Spleen (tissue), 7 donors: ENCODE measurements around a stretch of chr1.

DNA sequence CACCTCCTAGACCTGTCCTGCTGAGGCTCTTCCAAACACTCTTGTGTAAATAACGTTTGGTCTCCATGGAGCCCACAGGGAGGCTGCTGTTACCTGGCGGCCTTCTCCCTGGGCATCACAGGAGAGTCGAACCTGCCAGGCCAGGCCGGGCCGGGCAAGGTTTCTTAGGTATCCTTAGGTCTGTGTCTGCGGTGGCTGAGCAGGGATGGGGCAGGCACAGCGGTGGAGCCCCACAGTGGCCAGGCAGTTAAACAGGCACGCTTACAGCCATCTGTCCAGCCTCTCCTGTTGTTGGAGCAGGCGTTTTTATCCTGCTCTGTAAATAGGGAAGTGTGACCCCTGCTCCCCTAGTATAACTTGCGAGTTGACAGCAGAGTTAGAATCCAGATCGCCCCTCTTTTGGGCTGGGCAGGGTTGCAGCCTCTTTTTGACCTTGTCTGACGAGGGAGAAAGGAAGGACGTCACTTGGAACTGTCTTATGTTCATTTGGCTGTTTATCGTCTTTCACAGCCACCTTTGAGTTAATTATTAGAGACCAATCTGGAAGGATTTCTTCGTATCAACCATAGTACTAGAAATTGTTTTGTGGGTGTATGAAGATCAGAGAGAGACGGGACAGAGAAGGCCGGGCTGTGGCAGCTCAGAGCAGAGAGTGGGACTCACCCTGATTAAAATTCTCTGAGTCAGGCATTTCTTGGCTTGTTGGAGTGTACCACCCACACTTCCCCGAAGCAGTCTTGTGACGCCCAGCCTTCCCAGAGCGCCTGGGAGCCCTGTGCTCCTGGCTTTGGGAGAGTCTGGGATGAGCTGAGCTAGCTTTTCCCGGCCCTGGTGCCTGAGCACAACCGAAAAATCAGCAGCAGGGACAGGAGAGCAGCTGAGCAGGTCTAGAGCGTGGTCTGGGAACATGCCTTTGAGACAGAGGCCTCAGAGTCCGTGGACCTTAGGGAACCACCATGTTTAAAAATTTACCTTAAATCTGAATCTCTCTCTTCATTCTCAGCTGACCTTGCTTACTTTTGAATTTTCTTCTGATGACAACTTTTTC, 19.3 kb downstream of the PLEKHM2 start:
- PRO-cap, 4 experiments, result peak in 4 of 4 experiments; most common plus-strand start position 758 of the sequence (in 4); most common minus-strand start position 654 of the sequence (in 3)
- RAMPAGE, long total RNA, 4 experiments, result start-site peak on the plus strand in 1 of 4 experiments, centred at position 337 of the sequence, 6 reads per replicate

- PRO-cap, 4 experiments, result no peak in any of the 4 experiments
- RAMPAGE, long total RNA, 4 experiments, result no peak in any of the 4 experiments
Measured at GRCh38 chr1:15727711-15728340, 8.2 kb upstream of the SLC25A34 start.

GRCh38 chr1:15747316-15747539, 4.9 kb downstream of the TMEM82 start:
- PRO-cap, 4 experiments, result peak in 1 of 4 experiments; most common minus-strand start chr1:15747445 (in 1)
- RAMPAGE, long total RNA, 4 experiments, result no peak in any of the 4 experiments

- PRO-cap, 4 experiments, result no peak in any of the 4 experiments
- RAMPAGE, long total RNA, 4 experiments, result start-site peak on the plus strand in 1 of 4 experiments, at chr1:15785940-15785946 at its widest, 27 reads per replicate
Measured at GRCh38 chr1:15785685-15786211, 21.7 kb downstream of the UQCRHL start.

- PRO-cap, 4 experiments, result peak in 4 of 4 experiments; most common plus-strand start chr1:15848663 (in 3); most common minus-strand start chr1:15848606 (in 4)
- RAMPAGE, long total RNA, 4 experiments, result no peak in any of the 4 experiments
Measured at GRCh38 chr1:15848494-15849026, 1.1 kb downstream of the SPEN start.

GRCh38 chr1:15935092-15935557, 40.8 kb downstream of the ZBTB17 start:
- PRO-cap, 4 experiments, result no peak in any of the 4 experiments
- RAMPAGE, long total RNA, 4 experiments, result no peak in any of the 4 experiments

DNA sequence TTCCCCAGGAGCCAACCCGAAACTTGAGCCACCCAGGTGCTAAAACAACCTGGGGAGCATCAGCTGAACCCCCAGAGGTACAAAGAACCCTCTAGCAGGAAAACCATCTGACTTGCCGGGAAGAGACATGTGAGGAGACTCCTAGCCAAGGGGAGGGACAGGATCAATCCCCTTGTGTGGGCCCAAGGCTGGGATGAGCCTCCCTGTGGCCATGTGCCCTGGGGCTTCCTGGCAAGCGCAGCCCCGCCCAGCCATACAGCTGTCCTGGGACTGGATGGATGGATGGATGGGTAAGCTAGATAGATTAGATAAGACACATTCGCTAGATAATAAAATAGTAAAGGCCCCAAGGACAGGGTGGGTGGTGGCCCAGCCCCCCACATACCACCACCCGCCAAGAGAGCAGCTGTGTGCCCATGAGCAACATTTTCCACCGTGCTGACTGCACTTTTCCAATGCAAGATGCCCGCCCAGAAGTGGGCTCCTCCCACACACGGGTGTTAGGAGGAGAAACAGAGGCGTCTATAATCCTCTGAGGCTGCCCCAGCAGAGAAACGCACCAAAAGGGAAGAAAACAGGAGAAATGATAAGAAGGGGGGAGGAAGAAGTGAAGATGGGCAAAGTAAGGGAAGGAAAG, 25.1 kb downstream of the ZBTB17 start:
- PRO-cap, 4 experiments, result no peak in any of the 4 experiments
- RAMPAGE, long total RNA, 4 experiments, result no peak in any of the 4 experiments

GRCh38 chr1:15964028-15964503, 11.8 kb downstream of the ZBTB17 start:
- PRO-cap, 4 experiments, result peak in 3 of 4 experiments; most common plus-strand start chr1:15964201 (in 1); most common minus-strand start chr1:15964118 (in 2)
- RAMPAGE, long total RNA, 4 experiments, result no peak in any of the 4 experiments

DNA sequence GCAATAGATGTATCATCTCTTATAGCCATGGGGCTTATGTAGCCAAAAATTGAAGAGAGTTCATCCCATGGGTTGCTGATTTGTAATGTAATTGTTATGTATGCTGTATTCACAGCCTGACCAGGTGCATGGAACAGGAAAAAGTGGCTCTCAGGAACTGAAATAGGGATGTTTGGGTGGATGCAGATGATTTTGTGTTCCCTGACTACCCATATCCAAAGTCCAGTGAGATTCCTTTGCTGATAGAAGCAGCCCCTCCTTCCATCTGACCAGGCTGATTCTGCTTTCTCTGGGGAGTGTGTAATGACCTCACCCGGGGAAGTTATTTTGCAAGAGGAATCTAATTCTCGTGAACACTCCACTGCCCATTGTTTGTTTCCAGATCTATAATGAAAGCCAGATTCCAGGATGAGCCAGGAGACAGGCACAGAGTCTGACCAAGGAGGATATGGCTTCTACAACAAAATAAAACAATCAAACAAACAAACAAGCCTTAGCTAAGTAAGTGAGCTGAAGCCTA, 6.9 kb upstream of the ZBTB17 start:
- PRO-cap, 4 experiments, result no peak in any of the 4 experiments
- RAMPAGE, long total RNA, 4 experiments, result no peak in any of the 4 experiments

DNA sequence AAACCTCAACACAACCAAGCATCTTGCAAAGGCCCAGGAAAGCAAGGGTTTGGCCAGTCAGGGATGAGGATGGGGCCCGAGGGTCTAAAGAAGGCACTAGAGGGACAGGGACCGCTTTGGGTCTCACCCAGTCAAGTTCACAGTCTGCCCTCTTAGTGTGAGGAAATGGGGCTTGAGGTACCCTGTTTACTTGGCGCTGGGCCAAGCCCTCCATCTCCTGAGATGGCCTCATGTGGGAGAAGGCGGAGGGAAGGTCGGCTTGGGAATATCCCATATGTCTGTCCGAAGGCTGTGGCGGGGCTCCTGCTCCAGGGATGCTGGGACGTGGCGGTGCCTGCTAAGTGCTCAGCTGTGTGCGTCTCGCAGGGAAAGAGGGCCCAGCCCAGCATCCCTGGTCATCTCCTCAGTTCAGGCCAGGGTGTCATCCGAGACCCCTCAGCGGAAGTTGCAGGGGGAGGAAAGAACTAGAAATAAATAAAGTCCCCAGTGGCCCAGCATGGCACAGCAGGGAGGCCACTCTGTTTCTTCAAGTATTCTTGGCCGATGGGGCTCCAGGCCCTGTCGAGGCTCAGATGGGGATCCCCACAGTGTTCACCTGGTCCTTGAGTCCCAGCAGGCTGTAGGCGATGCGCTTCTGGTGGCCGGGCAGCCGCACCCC, 31.1 kb downstream of the EPHA2 start:
- PRO-cap, 4 experiments, result no peak in any of the 4 experiments
- RAMPAGE, long total RNA, 4 experiments, result no peak in any of the 4 experiments

DNA sequence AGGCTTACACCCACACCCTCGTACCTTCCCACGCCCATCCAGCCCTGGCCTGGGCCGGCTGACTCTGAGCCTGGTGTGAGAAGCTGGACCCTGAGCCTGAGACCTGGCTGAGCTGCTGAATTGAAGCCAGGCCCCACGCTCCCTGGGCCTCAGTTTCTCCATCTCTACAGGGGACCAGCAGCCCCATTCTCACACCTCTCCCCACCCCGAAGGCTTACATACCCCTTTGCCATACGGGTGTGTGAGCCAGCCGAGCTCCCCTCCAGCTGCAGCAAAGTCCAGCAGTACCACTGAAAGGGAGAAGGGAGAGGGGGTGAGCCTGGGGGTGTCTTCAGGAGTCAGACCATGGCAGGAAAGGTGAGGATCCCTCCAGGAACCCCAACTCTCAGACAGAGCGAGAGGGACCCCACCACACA, 5.2 kb downstream of the EPHA2 start:
- PRO-cap, 4 experiments, result no peak in any of the 4 experiments
- RAMPAGE, long total RNA, 4 experiments, result no peak in any of the 4 experiments

- PRO-cap, 4 experiments, result peak in 4 of 4 experiments; most common plus-strand start chr1:16152979 (in 4); most common minus-strand start chr1:16153312 (in 1)
- RAMPAGE, long total RNA, 4 experiments, result no peak in any of the 4 experiments
Measured at GRCh38 chr1:16152330-16153611, 3.1 kb downstream of the EPHA2 start.

- PRO-cap, 4 experiments, result peak in 4 of 4 experiments; most common minus-strand start chr1:16206551 (in 3)
- RAMPAGE, long total RNA, 4 experiments, result start-site peak on the minus strand in 1 of 4 experiments, at chr1:16206469-16206526 at its widest, 9 reads per replicate
Measured at GRCh38 chr1:16206046-16206661, 6.3 kb downstream of the ARHGEF19 start.

DNA sequence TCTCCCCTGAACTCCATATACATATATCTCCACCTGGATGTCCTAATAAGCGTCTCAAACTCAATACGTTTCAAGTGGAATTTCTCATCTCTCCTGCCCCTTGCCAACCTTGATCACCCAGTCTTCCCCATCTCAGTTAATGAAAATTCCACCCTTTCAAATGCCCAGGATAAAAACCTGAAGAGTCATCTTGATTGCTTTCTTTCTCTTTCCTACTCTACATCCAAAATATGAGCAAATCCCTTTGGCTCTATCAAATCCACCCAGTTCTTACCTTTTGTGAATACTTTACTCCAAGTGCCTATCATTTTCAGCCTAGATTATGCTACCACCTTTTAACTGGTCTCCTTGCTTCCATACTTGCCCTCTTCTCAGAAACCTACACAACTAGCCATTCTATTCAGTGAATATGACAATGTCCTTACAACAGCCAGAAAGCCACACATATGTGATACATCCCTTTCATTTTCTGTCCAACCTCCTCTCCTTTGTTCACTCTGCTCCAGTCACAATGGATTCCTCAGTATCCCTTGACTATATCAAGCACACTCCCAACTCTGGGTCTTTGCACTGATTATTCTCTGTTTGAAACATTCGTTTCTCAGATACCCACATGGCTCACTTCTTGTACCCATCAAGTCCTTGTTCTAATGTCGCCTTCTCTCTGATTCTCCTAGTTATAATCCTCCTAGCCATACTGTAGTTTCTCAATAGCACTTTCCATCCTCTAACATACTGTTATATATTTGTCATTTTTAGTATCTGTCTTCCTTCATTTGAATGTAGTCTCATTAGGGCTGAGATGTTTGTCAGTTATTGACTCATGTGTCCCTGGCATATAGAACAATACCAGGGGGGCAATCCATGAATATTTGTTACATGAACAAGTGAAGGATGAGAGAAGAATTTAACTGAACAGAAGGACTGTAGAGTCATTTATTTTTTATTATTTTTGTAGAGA, 50.0 kb upstream of the CPLANE2 start:
- PRO-cap, 4 experiments, result no peak in any of the 4 experiments
- RAMPAGE, long total RNA, 4 experiments, result start-site peak on the minus strand in 1 of 4 experiments, centred at positions 283 to 795 of the sequence, 5 to 7 reads per replicate

DNA sequence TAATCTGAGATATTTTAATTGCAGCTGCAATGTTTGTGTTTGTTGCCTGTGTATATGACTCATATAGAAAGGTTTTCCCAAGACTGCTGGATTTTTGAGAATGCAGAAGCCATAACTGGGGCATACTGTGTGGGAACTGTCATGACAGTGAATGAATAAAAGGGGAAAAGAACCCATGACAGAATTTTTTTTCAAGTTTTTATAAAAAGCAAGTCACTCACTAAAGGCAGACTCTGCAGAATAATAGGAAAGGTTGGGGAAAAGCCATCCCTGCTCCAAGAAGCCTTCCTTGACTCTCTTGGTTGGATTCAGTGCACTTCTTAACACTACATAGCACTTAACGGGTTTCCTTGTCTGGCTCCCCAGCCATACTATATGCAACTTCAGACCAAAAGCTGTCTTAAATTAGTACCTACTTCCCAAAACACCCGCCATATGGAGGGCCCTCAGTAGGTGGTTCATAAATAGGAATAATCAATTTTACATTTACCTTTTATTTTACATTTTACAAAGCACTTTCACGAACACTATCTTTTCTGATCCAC, 3.2 kb downstream of the FBXO42 start:
- PRO-cap, 4 experiments, result no peak in any of the 4 experiments
- RAMPAGE, long total RNA, 4 experiments, result no peak in any of the 4 experiments

DNA sequence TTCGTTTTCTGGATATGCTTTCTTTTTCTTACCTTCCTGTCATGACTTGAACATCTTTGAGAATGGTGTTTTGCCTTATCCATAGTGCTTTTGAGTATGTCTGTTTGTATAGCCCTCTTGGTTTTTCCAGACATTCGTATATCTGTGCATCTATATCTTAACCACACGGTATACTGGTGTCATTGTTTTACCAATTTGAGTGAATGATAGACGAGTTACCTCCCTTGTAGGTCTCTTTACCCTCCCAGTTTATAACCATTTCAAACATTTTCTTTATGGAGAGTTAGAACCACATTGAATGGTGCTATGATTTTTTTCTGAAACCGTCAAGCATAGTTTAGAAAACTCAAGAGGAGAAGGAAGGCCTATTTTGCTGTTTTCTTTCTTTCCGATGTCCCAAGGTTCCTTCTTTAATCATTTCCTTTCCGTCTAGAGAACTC, 32.0 kb downstream of the NECAP2 start:
- PRO-cap, 4 experiments, result no peak in any of the 4 experiments
- RAMPAGE, long total RNA, 4 experiments, result start-site peak on the minus strand in 1 of 4 experiments, centred at position 225 of the sequence, 11 reads per replicate

DNA sequence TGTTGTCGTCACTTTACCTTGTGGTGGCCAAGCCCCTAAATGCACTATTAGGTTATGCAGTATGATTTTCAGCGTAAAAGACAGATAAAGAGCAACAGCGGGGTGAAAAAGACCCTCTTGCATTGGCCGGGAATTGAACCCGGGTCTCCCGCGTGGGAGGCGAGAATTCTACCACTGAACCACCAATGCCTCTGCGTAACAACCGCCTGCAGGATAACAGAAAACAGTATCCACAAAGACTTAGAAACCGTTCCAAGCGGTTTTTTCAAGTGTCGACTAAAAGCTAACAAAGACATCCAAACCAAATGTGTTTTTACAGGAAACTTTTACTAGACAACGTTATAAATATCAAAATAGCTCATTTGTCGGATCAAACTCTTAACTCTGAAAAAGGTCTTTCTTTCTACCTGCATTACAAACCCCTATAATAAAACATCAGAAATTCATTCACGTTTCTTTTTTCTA, 105.3 kb downstream of the NECAP2 start:
- PRO-cap, 4 experiments, result no peak in any of the 4 experiments
- RAMPAGE, long total RNA, 4 experiments, result no peak in any of the 4 experiments

DNA sequence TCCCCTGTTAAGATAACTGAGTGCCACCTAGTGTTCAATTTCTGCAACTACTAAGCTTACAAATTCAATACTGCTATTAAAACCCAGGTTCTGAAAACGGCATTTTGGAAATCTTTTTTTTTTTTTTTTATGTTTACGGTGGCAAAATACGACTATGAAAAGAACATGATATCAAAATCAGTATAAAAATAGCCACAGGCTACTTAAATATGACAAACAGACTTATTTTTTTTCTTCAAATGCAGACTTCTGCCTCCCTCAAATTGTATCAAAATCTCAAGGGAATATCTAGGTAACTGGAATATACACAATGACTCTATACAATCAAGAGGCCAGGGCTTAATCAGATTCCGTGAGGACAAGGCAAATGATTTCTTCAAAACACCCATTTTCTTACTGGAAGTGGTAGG, 236.8 kb upstream of the CROCC start:
- PRO-cap, 4 experiments, result no peak in any of the 4 experiments
- RAMPAGE, long total RNA, 4 experiments, result no peak in any of the 4 experiments

DNA sequence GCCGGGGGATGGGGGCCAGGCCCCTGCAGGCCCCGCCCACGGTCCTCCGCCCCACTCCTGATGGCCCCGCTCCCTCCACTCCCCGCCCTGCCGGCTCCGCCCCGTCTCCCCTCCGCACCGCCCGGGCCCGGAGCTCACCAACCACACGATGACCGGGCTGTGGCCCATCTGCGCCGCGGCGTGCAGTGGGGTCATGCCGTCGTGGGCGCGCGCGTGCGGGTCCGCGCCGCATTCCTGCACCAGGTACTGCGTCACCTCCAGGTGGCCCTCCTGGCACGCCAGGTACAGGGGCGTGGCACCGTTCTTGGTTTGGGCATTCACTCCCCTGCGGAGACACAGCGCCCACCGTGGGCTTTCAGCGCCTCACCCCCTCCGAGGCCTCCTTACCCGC, 214.0 kb upstream of the CROCC start:
- PRO-cap, 4 experiments, result no peak in any of the 4 experiments
- RAMPAGE, long total RNA, 4 experiments, result no peak in any of the 4 experiments

GRCh38 chr1:16869722-16870053, 52.0 kb upstream of the CROCC start:
- PRO-cap, 4 experiments, result no peak in any of the 4 experiments
- RAMPAGE, long total RNA, 4 experiments, result no peak in any of the 4 experiments